Islet of Langerhans (tissue), 1 donor: Measurements from ENCODE around the gene DLX6.

- RRBS: no CpG with 5 or more reads among the region's 81 CpGs
Measured at GRCh38 chr7:92833237-92834016, 2.9 kb downstream of the CDK6 start.

GRCh38 chr7:92834017-92834474 is 2.3 kb downstream of the CDK6 start:
- RRBS: 4% methylated on average over 7 of the region's 27 CpGs

DNA sequence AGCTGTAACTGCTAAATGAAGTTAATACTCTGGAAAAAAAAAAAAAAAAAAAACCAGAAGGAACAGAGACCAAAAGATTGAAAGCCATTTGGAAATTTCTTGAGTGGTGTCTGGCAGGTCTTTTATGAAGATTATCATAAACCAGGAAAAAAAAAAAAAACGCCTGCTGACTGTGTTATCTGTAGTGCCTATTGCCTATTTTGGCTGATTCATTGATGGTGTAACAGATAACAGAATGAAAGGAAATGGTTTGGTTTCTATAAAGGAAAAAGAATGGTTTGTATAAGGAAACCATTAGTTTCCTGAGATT is 60.5 kb upstream of the BET1 start:
- RRBS: no CpG with 5 or more reads among the region's 1 CpG

- RRBS: no CpG with 5 or more reads among the region's 3 CpGs
Measured at GRCh38 chr7:94374045-94374672, 20.5 kb upstream of the COL1A2 start.

GRCh38 chr7:94509950-94510410 is 371 bp downstream of the CASD1 start:
- RRBS: 3% methylated on average over 19 of the region's 49 CpGs

GRCh38 chr7:94516277-94516576 is 6.6 kb downstream of the CASD1 start:
- RRBS: no CpG with 5 or more reads among the region's 1 CpG

- RRBS: no CpG with 5 or more reads among the region's 1 CpG
Measured at GRCh38 chr7:94529352-94529986, 19.9 kb downstream of the CASD1 start.

DNA sequence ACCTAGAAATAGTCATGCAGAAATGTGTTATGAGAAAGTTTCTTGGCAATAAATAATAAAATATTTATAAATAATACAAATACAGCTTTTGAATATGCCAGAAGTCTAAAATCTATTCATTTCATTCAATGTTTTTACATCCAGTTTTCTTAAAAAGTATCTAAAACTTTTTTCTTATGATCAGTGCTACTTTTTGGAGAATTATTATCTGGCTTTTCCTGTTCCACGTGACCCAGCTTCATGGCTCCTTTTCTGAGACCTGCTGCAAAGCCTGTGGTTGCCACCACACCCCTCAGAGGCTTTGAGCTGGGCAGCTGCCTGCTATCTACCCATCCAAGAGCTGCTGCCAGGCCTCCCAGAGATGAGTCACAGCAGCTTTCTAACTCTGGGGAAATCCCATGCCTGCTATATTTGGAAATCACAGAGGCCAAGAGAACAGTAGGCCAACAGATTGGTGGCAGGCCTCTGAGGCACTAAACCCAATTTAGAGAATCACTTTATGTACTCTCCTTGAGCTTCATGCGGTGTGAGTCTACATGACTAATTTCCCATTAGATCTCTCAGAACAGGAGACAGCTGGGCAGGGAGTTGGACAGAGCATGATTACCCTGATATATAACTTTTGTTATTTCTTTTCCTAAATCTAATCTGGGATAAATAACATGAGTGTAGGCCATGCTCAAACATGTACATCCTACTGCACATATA is 35.3 kb downstream of the SGCE start:
- RRBS: no CpG with 5 or more reads among the region's 2 CpGs

- RRBS: no CpG with 5 or more reads among the region's 5 CpGs
Measured at GRCh38 chr7:95485235-95485772, 439 bp upstream of the ASB4 start.

GRCh38 chr7:95511701-95512144 is 26.0 kb downstream of the ASB4 start:
- RRBS: no CpG with 5 or more reads among the region's 3 CpGs

GRCh38 chr7:95558953-95559363 is 37.4 kb downstream of the PDK4 start:
- RRBS: no CpG with 5 or more reads among the region's 3 CpGs

DNA sequence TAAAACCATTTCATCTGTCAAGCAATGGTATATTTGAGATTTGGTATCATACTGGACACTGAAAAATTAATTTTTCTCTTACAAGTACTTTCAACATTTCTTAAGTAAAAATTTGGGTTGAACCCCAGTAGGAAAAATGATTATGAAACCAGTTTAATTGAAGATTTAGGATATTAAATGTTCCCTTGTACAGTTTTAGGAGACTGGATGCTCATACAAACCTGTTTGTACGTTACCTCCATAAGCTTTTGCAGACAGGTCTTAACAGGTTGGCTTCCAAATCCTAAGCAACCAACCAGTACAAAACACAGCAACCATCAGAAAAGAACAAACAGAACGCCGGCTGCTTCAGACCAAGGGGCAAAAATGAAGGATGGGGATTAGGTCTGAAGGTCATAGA is 49.3 kb upstream of the PDK4 start:
- RRBS: no CpG with 5 or more reads among the region's 3 CpGs

GRCh38 chr7:95772926-95773847 is 833 bp downstream of the DYNC1I1 start:
- RRBS: 8% methylated on average over 5 of the region's 34 CpGs

- RRBS: no CpG with 5 or more reads among the region's 3 CpGs
Measured at GRCh38 chr7:95784007-95784237, 11.6 kb downstream of the DYNC1I1 start.

DNA sequence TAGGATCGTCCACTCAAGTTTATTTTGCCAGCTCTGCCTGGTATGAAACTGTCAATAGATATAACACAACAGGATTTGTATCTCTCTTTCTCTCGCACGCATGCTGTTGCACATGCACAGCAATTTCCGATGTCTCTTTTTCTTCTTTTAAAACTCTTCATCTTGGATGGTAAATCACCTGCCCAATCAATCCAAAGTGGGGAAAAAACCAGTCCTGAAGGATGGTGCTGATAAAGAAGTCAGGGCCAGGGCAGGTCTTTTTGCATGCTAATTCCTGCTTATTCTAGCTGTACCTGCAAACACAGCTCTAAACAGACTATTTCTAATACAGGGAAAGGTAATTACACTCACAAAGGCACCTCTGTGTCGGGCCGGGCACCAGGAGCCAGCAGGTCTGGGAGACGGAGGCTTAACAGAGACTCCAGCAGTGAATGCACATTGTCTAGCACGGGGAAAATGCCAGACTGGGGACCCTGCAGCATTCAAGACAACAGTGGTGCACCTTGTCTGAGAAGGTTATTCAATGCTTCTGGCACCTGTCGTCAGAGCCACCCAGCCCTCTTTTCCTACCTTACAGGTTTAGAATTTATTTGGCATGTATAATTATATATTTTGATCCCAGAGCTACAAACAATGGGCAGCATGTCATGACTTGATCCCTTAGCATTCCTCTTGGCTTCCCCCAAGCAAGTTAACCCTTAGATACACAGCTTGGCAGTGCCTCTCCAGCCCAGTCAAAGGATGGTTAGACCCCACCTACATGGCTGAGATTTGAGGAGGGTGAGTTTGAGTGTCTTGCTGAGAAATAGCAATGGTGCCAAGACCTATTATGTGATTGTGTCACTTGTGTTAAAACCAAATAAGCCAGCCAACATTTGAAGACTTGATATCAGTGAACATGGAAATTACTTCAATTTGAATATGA is 185.2 kb downstream of the SLC25A13 start:
- RRBS: no CpG with 5 or more reads among the region's 9 CpGs

- RRBS: no CpG with 5 or more reads among the region's 1 CpG
Measured at GRCh38 chr7:96260547-96261189, 61.2 kb downstream of the SLC25A13 start.

GRCh38 chr7:97005123-97005846 is at the start of gene DLX6:
TSS of gene DLX6 (plus strand) at chr7:97005553.
- RRBS: 8% methylated on average over 7 of the region's 36 CpGs

DNA sequence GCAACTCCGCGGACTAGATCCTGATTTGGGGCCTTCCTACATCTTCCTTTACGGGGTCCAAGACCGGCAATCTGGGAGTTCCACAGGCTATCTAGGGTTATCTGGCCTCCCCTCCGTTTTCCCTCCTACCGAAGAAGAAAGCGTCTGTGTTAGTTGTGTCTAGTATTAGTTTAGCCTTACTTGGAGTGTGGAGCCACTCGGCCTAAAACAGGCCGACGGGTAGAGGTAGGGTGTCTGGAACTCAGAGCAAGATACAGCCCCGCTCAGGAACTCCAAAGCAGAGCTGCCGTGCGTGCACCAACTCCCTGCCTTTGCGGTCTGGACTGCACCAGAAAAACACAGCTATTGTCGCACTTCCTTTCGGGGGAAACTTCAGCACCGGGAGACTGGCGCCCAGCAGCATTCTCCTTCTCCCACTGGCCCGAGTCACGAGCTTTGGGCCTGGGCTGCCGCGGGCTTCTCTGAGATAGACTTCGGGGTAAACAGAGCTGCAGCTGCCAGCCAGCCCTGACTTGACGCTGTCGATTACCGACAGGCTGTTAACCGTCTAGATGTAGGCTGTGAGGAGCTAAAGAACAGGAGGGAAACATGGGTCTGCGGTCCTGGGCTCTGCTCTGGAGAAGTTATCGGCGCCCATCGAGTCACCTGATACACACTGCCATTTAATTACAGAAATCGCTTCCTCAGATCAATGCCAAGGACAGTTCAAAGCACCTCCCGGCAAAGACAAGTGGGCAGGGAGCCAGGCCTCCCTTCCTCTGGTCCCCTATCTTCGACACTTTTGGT is 1.7 kb upstream of the DLX5 start:
- RRBS: no CpG with 5 or more reads among the region's 34 CpGs

DNA sequence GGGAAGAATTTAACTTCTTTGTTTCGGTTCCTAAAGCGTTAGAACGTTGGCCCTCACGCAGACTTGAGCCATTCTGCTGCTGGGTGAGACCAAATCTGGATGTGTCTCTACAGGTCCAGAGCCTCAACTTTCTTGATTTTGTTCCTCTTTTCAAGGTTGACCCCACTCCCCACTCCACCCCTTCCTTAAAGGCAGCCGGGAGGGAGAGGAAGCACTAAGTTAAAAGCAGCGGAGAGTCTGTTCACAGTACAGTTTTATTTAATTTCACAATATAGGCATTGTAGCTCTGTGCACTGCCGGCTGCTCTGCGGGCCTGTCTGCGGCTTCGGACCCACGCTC is 2.5 kb upstream of the DLX5 start:
- RRBS: 7% methylated on average over 7 of the region's 11 CpGs

DNA sequence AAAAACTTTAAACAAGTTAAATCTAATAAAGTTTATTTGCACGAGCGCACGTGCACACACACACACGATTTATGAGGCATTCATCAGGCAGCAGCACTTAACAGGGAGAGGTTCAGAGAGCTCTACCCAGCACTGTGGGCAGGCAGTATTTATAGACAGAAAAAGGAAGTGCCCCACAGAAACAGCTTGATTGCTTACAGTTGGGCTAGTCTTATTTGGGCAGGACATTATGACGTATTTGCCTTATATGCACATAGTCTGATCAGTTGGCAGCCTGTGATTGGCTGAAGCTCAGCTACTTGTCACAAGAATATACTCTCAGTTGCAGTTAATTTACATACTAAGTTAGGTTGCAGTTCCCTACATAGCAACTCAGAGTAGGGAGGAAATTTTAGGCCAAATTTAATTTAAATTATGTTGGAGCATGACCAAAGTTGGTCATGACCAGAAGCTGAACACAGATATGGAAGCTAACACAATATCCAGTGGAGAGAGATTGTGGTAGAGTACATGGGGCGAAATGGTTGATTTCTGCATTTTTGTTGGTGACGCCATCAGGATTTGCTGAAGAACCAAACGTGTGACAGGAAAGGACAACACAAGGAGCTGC is 1.1 kb upstream of the SDHAF3 start:
- RRBS: no CpG with 5 or more reads among the region's 8 CpGs